Iris pigment epithelial cell (primary cell): ENCODE measurements around the genes PCCA and TEX30.

- RRBS = no CpG with 5 or more reads among the region's 16 CpGs
Observed at GRCh38 chr13:98827399-98827980, 75.0 kb upstream of the SLC15A1 start.

DNA sequence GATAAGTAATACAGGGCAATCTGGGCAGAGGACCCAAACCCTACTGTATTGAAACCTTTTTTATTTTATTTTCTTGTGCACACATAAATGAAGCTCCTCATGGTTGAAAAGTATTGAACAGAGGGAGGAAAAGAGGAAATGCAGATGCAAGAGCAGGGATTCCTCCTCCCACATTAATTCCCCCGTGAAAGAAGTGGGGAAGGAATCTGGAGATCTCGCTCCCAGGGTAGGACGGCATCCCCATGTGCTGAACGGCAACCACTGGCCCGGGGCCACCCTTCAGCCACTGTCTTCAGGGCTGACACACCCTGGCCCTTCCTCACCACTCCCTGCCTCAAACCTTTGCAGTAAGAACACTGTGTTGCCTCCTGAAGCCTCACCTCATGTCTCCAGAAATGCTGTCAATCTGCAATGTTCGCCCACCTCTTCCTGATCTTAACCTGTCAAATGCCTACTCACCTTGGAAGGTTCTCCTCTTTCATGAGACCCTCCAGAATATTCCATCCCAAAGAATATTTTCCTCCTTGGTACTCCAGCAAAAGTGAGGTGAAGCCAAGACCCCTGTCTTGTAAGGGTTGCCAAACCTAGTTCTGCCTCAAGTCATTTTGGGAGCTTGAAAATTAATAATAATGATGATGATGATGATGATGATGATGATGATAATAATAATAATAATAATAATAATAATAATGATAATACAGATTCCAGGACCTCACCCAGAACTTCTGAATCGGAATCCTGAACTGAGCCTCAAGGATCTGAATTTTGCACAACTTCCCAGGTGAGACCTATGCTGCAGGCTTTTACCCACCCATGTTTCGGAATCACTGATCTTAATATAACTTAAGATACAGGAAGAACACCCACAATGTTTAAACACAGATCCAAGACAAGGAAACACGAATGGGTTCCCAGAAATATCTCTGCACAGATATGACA is 11.1 kb upstream of the DOCK9 start:
- RRBS = no CpG with 5 or more reads among the region's 9 CpGs

GRCh38 chr13:99116811-99117230 is 83.8 kb upstream of the UBAC2 start:
- RRBS = no CpG with 5 or more reads among the region's 1 CpG

DNA sequence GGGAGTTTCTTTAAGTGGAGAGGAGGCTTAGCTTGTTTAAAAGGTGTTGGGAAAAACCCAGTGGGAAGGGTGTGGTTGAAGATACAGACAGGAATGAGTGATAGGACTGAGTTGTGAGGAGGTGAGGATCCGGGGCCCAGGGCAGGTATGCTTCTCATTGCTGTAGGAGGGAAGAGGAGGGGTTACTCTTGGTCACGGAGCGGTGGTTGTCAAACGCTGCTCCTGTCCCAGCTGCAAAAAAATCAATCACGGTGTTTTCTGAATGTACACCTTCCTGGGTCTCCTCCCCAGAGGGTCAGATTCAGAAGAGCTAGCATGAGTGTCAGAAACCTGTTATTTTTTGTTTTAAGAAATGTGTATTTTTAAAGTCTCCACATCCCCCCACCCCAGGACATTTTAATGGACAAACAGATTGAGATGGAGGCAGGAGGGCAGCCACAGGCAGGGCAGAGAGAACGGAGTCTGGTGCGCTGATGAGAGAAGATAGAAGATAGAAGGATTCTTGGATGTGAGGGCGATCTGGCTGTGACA is 4.6 kb downstream of the UBAC2 start:
- RRBS = no CpG with 5 or more reads among the region's 8 CpGs

GRCh38 chr13:99257239-99257531 is 994 bp downstream of the GPR18 start:
- RRBS = no CpG with 5 or more reads among the region's 1 CpG

GRCh38 chr13:99296266-99297090 is 10.7 kb downstream of the GPR183 start:
- RRBS = no CpG with 5 or more reads among the region's 5 CpGs

GRCh38 chr13:99439914-99440113 is 61.5 kb upstream of the TM9SF2 start:
- RRBS = no CpG with 5 or more reads among the region's 8 CpGs

DNA sequence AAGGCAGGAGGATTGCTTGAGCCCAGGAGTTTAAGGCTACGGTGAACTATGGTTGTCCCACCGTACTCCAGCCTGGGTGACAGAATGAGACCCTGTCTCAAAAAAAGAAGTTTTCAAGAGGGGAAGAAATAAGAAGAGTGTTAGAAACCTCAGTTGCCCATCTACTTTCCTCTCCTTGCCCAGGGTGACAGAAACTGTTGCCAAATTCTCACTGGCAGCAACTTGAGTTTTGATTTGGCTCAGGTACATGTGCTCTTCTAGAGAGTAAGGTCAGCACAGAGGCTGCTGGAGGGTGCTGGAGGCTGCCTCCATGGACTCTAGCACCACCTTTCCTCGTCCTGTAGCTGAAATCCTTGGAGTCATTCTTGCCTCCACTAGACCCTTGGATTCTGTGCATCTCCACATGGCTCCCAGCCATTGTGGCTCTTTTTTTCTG is 43.9 kb downstream of the CLYBL start:
- RRBS = no CpG with 5 or more reads among the region's 3 CpGs

DNA sequence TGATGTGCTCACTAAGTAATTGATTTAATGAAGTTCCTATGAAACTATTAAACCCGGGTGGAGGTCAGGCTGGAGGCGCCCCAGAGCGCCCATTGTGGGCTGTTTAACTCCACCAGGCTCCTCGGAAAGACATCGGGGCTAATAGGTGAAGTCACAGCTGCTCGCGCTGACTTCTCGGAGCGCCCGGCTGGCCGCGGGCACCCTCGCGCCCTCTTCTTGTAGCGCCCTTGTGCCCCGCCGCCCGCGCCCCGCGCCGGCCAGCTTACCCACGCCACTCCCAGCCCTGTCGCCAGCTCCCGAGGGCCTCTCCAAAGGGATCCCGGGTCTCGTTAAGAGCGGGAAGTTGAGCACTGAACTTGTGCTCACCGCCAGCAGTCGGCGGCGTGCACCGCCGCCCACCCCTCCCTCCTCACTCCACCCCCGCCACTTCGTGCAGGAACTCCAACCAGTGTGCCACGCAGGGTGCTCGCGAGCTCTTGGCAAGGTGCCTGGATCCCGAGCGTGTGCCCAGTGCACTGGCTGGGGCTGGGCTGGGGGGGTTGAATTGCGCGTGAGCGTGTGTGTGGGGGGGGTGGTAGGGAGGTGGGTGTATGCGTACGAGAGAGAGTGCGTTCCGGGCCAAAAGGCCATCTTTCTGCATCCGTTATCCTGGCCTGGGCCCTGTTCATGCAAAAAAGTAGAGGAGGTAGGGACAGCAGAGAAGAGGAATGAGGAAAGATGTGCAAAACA is 14.6 kb downstream of the ZIC5 start:
- RRBS = 5% methylated on average over 17 of the region's 49 CpGs

GRCh38 chr13:99970742-99970977 is 907 bp downstream of the ZIC5 start:
- RRBS = 1% methylated on average over 6 of the region's 39 CpGs

DNA sequence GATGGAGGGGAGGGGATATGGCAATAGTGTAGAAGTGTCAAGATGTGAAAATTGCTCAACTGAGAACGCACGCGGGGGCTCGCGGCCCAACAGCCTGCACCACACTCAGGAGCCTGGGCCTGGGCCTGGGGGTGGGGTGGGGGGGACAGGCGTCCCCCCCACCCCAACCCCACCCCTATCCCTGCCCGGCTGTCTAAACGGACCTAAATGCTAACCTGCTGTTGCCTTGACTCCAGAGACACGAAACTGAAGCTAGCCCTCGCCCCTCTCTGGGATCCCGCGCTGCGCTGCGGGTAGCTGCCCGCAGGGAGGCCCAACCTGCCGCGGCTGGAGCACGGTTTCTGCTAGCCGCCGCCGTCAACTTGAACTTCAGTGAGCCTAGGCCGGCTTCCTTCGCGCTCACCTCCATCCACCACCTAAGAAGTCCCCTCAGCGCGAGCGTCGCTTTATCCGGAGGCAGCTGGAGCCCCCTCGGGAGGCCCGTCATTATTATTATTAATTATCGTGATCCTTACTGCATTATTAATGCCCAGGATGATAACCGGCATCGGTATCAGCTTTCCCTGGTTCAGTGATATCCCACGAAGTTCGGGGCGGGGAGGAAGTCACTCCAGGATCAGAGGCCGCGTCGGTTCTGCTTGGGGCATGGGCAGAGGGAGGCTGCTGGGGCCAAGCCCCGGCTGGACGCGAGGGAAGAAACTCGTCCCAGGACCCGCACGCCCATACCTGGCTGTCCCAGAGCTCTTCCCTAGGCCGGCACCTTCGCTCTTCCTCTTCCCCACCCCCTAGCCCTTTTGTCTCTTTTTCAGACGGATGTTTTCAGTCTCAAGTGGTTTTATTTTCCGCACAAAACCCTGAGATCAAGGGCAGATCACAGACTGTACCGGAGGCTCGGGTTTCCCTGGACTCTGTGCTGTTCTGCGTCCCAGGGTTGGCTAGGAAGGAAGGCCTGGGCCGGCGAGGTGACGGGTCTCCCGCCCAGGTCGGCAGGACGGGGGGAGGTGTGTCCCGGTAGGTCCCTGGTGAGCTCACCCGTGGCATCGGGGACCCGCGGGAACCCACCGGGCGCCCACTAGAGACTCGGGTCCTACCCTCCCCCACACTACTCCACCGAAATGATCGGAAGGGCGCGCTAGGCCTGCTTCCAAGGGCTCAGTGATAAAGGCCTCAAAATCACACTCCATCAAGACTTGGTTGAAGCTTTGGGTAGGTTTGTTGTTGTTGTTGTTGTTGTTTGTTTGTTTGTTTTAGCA is 7.6 kb downstream of the ZIC2 start:
- RRBS = 15% methylated on average over 31 of the region's 71 CpGs

GRCh38 chr13:100088613-100089739 is at the start of gene PCCA:
TSS of gene PCCA (plus strand) at chr13:100089093.
- RRBS = 2% methylated on average over 49 of the region's 87 CpGs

DNA sequence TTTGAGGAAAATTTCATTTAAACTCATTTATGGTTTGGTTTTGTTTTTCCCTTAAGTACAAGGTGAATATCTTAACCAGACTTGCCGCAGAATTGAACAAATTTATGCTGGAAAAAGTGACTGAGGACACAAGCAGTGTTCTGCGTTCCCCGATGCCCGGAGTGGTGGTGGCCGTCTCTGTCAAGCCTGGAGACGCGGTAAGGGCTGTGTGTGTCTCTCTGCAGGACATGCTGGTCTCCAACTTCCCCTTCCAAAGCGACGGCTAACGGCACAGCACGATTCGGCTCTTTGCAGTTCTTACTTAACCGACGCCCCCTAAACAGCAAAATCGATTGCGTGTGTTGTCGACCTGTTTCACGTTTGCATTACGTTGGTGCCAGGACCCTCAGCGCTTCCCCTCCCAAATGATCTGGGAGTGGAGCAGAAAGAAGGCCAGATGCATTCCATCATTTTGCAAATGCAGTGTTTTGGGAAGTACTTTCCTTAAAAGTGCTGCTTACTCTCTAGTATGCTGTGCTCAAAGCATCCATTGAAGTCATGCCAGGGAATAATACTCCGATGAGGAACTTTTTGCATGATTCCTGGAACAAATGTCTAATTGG is 73.1 kb downstream of the GGACT start:
- RRBS = no CpG with 5 or more reads among the region's 21 CpGs

GRCh38 chr13:102011351-102011978 is 94.7 kb upstream of the FGF14 start:
- RRBS = no CpG with 5 or more reads among the region's 8 CpGs

- RRBS = 3% methylated on average over 33 of the region's 59 CpGs
Observed at GRCh38 chr13:102393963-102394718, 202.6 kb upstream of the TPP2 start.

GRCh38 chr13:102399620-102400515 is 196.9 kb upstream of the TPP2 start:
- RRBS = 4% methylated on average over 15 of the region's 50 CpGs

- RRBS = 0% methylated on average over 3 of the region's 36 CpGs
Observed at GRCh38 chr13:102400516-102401213, 196.1 kb upstream of the TPP2 start.

GRCh38 chr13:102595862-102596660 is 725 bp upstream of the TPP2 start:
- RRBS = 2% methylated on average over 8 of the region's 23 CpGs

- RRBS = no CpG with 5 or more reads among the region's 3 CpGs
Observed at GRCh38 chr13:102681999-102682525, 12.8 kb downstream of the METTL21C start.

- RRBS = no CpG with 5 or more reads among the region's 51 CpGs
Observed at GRCh38 chr13:102773652-102774071, at the start of gene TEX30. TSS of gene TEX30 (minus strand) at chr13:102773786.